Amniotic epithelial cell (primary cell): ENCODE measurements around the genes NAALADL1, VPS51 and TIGD3.

GRCh38 chr11:64970696-64970856 lies 1.3 kb downstream of the MAJIN start:
- RRBS: no CpG with 5 or more reads among the region's 2 CpGs

DNA sequence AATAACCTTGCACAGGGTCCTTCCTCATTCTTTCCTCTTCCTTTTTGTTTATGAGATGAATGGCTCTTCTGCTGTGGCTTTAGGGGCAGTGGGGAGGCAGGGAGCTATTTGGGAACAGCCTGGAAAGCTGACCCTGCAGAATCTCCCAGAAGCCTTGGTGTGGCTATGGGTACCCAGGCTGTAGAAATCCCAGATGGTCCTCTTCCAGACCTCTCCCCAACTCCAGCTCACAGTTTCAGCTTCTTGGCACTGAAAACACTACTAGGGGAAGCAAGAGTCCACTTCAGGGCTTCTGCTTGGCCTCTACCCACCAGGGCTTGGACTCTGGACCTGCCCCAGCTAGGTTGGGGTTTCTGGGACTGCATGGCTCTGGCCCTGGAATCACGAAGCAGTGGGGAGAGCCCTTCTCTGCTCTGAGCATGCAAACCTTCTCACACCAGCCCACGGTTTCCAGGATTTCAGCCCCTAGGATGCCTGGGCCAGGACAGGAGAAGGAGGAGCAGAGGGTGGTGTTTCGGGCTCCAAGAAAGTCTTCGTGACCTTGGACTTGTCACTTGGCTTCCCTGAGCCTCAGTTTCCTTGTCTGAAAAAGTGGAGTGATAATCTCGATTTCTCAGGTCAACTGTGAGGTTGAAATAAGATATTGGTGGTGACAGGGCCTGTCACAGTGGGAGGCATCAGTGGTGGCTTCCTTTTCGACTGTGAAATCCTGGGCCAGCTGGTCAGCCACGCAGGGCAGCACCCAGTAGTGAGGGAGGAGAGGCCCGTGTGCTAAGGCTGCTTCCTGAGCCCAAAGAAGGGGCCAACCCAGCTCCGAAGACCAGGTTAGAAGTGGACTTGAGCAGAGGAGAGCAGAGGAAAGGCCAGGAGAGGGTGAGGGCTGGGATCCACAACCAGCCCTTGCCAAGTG lies 8.2 kb downstream of the BATF2 start:
- RRBS: no CpG with 5 or more reads among the region's 9 CpGs

GRCh38 chr11:65013116-65013942 lies 631 bp upstream of the ARL2 start:
- RRBS: no CpG with 5 or more reads among the region's 25 CpGs

DNA sequence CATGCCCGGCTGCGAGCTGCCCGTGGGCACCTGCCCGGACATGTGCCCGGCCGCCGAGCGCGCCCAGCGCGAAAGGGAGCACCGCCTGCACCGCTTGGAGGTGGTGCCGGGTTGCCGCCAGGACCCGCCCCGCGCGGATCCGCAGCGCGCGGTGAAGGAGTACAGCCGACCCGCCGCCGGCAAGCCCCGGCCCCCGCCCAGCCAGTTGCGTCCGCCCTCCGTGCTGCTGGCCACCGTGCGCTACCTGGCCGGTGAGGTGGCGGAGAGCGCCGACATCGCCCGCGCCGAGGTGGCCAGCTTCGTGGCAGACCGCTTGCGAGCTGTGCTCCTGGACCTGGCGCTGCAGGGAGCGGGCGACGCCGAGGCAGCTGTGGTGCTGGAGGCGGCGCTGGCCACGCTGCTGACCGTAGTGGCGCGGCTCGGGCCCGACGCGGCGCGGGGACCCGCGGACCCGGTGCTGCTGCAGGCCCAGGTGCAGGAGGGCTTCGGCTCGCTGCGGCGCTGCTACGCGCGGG lies 339 bp downstream of the SAC3D1 start:
- RRBS: 2% methylated on average over 40 of the region's 72 CpGs

DNA sequence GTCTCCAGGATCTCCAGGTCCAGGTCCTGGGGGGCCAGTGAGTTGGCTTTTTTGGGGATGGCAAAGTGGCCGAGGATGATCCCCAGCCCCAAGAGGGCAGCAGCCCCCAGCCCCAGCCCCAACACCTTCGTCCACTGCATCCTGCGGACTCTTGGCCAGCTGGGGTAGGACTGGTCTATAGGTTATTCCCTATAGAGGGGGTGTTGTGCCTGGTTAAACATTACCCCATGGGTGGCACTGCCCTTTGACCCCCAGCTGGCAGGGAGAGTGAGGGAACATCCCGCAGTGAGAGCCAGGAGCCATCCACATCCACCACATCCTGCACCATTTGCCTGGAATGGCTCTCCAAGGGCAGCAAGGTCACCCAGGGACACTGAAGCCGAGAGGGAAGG lies at the start of gene NAALADL1:
TSS of gene NAALADL1 (minus strand) at position 172 of the 392 bp plus-strand sequence.
- RRBS: no CpG with 5 or more reads among the region's 5 CpGs

- RRBS: 4% methylated on average over 7 of the region's 64 CpGs
Observed at GRCh38 chr11:65095739-65096917, at the start of gene VPS51. TSS of gene VPS51 (plus strand) at chr11:65096214.

- RRBS: no CpG with 5 or more reads among the region's 6 CpGs
Observed at GRCh38 chr11:65096918-65097113, 802 bp downstream of the VPS51 start.

- RRBS: 4% methylated on average over 27 of the region's 74 CpGs
Observed at GRCh38 chr11:65116304-65117273, 912 bp downstream of the ZNHIT2 start.

DNA sequence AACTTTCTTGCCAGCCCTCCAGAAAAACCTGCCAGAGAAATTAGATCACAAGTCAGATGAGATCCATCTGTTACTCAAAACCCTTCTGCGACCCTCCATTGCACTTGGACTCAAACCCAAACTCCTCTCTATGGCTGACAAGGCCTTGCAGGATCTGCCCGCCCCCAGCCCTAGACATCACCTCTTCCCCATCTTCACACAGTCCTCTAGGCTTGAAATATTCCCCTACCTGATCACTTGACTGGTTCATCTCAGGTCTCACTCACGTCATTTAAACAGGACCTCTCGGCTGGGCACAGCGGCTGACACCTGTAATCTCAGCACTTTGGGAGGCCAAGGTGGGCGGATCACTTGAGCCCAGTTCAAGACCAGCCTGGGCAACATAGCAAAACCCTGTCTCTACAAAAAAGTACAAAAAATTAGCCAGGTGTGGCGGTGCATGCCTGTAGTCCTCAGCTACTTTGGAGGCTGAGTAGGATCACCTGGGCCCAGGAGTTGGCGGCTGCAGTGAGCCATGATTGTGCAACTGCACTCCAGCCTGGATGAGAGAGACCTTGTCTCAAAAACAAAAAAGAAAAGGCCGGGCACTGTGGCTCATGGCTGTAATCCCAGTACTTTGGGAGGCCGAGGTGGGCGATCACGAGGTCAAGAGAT lies 1.4 kb upstream of the ZNHIT2 start:
- RRBS: no CpG with 5 or more reads among the region's 12 CpGs

DNA sequence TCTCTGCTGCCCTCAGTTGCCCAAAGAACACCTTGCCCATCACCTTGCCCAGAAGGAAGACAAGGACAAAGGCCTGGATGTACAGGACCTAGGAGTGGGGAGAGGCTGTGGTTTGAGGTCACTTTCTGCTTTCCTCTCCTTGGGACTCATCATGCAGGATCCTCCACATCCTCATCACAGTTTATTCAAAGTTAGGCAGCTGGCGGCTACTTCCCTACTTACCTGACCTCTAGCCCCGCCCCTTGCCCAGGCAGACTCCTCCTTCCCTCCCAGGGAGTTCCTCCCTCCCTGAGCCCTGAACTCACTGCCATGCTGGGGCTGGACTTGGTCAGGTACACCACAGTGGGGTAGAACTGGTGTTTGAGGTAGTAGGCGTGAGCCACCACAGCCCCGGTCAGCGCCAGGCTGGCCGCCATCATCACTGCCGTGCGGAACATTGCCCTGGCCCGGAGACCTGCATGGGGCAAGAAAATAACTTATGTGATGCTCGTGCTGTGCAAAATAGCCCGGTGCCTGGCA lies 1.1 kb downstream of the SYVN1 start:
- RRBS: 8% methylated on average over 6 of the region's 11 CpGs

GRCh38 chr11:65183104-65183449 lies 1.3 kb downstream of the CAPN1 start:
- RRBS: no CpG with 5 or more reads among the region's 9 CpGs

DNA sequence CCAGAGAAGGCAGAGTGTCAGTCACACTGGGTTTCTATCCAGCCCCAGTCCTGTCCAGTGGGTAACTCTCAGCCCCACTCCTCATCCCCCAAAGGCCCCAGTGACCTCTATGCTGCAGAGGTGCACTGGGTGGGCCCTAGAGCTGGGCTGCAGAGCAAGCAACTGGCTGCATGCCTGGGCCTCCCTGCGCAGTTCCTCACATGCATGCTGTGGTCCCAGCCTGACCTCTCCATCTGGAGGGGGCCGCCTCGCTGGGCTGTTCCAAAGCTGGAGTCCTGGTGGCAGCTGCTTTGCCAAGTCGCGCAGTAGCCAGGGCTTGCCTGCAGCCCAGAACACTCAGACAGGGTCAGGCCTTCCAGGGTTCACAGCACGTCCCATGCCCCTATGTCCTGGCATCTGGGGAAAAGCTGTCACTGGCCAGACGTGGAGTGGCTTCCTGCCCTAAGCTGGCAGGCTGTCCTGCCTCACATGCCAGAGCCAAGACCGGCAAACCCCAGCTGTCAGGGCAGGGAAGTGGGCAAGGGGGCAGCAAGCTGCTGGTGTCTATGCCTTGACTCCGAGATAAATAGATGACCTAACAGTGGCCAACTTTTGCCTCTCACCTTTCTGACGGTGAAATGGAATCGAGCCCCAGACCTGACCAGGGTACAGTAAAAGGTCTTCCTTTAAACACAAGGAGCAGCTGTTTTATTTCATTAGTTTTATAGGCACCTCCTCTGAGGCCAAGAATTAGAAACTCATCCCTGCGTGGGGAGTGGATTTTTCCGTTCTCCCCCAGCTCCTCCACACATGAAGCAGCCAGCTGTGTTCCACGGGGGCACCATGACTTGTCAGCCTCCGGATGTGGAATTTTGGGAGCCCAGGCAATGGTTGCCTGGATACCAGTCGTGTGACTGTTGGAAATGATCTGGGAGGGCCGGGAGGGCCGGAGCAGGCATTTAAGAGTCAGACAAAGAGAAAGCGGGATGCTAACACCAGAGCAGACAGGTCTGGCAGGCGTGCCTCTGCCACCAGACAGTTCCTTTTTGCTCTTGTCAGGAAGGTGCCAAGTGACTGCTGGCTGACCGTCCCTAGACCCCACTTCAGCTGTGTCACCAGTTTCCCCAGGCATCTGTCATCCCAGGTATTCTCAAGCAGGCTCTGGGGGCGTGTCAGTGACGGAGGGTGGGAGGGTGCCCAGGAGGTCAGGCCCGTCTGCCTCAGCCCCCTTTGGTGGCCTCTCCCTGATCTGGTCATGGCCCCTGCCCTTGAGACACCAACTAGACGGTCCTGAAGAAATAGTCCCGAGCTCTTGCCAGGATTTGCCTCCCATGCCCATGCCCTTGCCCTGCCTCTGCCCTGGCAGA lies 16.2 kb upstream of the CDC42EP2 start:
- RRBS: 7% methylated on average over 3 of the region's 26 CpGs

GRCh38 chr11:65354307-65354931 lies at the start of gene TIGD3:
TSS of gene TIGD3 (plus strand) at chr11:65354751.
- RRBS: 3% methylated on average over 13 of the region's 64 CpGs

DNA sequence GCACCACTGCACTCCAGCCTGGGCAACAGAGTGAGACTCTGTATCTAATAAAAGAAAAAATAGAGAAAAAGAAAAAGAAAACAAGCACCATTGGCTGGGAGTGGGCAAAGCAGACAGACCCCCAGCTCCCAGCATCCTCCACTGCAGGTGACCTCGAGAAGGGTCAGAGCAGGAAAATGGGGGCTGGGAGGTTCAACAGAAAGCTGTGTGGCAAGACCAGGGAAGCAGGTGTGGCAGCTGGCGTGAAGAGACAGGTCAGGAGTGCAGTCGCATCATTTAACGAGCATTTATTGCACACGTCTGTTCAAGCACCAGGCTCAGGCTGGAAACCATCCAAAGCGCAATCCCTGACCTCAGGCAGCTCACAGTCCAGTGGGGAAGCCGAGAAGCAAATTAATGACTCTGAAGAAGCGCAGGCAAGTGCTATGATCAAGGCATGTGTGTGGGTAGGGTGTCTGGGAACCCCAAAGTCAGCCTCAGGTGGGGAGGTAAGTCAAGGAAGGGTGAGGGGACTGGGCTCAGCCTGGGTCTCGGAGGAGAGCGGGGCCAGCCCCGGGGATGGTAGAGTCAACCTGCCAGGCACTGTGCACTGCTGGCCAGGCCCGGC lies 7.4 kb downstream of the SLC25A45 start:
- RRBS: 75% methylated on average over 2 of the region's 12 CpGs

GRCh38 chr11:65394479-65394678 lies 7.9 kb downstream of the FRMD8 start:
- RRBS: no CpG with 5 or more reads among the region's 4 CpGs

DNA sequence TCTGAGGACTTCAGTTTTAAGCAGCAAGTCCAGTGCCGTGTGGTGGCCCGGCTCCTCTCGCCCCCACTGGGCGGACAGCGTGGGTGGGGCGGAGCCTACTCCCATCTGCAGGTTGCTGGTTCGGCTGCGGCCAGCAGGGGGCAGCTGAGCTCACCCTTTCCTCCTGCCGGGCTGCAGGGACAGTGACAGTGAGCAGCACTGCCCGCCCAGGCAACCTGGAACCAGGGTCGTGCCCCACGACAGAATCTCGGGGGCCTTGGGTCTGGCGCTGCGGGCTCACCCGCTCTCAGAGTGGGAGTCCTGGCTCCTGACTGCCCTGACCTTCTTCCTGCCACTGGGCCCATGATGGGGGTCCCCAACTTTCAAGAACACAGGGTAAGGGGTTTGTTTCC lies 30.0 kb downstream of the FRMD8 start:
- RRBS: no CpG with 5 or more reads among the region's 16 CpGs

GRCh38 chr11:65429511-65429682 lies 43.0 kb downstream of the FRMD8 start:
- RRBS: no CpG with 5 or more reads among the region's 1 CpG

DNA sequence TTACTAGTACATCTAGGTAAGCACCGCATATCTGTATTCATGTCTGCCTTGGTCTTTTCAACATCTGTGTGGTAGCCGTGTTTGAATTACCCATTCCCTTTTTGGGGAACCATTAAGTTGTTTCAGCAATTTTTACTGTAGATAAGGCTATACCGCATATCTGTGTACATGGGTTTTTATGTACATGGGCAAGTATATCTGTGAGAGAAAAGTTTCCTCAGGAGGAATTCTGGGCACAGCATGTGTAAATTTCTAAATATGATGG lies 50.1 kb downstream of the FRMD8 start:
- RRBS: no CpG with 5 or more reads among the region's 3 CpGs

GRCh38 chr11:65447899-65448861 lies 61.7 kb downstream of the FRMD8 start:
- RRBS: no CpG with 5 or more reads among the region's 9 CpGs

- RRBS: no CpG with 5 or more reads among the region's 7 CpGs
Observed at GRCh38 chr11:65489701-65490293, 35.1 kb upstream of the SCYL1 start.